Sciatic nerve (tissue), 1 donor: Measurements from ENCODE around the gene LAMB4.

GRCh38 chr7:107961235-107962003, 41.5 kb downstream of the LAMB1 start:
- PRO-cap: no peak

GRCh38 chr7:108003996-108005003, 1.3 kb upstream of the LAMB1 start:
- PRO-cap: no peak

GRCh38 chr7:108095251-108095877, 34.8 kb downstream of the LAMB4 start:
- PRO-cap: no peak

DNA sequence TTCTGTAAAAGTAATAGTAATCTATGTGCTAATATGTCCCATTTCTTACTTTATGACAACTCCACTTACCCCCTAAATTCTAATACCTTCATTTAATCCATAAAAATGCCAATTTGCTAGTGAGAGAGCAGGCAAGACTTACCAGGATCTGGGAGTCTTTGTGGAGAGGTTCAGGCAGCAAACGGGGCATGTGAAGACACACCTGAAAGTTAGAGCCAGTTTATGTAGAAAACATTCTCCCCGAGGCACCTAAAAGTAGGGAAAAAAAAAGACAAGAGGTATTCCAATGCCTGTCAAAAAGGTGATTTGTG, at the start of gene LAMB4:
TSS of gene LAMB4 (minus strand) at position 198 of the 311 bp plus-strand sequence.
- PRO-cap: no peak

- PRO-cap: no peak
These were observed 22.6 kb downstream of the PNPLA8 start for GRCh38 chr7:108503164-108503996.

DNA sequence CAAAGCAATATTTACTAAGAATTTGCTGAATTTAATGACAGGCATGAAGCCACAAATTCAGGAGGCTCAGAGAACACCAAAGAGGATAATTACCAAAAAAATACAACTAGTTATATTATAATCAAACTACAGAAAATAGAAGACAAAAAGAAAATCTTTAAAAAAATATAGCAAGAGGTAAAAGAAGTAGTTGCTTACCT, 1127.7 kb downstream of the DNAJB9 start:
- PRO-cap: no peak

DNA sequence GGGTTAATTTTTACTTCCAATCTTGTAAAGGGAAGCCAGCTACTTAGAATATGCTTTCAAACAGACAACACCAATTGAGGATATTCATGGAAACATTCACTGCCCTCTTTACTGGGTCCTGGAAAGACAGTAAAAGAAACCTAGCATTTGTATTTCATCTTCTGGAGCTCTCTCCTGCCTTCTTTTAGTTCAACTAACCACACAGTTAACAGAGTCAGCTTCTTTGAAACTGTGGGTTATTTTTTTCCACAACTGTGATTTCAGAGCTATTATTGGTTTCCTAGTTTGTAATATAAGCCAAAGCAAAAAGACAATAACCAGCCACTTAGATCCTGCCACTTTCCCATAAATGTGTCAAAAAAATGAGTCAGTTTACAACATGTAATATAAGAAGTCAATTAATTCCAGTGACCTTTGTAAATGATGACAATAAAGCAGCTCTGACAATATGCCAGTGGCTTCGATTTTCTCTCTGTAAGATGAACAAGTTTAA, 1.8 kb downstream of the LRRN3 start:
- PRO-cap: no peak

GRCh38 chr7:111226160-111226560, 135.2 kb downstream of the LRRN3 start:
- PRO-cap: no peak

DNA sequence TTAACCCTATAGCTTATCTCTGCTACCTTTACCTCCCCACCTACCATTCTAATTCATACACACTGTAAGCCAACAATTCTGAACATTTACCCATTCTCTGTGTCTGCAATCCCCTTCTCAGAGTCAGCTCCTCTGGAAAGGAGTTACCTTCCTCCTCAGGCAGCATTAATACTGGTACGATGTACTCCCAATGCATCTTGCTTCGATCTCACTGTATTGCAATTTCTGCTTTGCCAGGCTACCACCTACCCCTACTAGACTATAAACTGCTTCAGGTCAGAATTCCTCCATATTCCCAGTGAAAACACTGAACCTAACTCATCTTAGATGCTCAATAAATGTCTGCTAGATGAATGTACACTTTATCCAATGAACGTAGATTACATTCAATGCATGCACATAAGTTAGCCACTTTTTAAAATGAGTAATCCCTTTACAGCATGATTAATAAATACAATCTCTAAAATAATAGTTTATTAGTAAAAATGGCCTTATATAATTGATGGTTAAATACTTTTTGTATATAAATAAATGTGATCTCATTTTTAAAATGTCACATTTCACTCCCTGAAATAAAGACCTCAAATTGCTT, 141.9 kb downstream of the LRRN3 start:
- PRO-cap: no peak

DNA sequence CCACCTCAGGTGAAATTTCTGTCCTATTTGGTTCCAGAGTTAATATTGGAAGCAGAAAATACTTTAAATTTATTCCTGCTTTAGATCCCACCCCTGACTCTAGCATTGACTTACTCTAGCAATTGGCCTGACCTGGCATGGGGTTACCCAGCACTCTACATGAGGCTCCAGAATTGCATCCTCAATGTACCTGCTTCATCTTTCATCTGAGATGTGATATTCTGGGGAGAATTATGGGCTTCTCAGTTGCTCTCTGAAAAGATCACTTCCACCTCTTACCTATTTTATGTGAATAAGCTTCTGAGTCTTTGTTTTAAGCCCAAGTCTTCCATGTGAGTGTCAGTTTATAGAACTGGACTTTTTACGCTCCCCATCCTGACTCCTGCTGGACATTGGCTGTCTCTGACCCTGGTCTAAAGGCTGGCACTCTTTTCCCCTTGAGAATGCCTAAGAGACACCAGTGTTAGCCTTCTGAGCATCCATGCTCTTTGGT, 148.4 kb upstream of the IMMP2L start:
- PRO-cap: unidirectional peak, minus-strand start at position 252 of the sequence

- PRO-cap: no peak
These were observed 255.8 kb upstream of the IMMP2L start for GRCh38 chr7:111817951-111818536.

DNA sequence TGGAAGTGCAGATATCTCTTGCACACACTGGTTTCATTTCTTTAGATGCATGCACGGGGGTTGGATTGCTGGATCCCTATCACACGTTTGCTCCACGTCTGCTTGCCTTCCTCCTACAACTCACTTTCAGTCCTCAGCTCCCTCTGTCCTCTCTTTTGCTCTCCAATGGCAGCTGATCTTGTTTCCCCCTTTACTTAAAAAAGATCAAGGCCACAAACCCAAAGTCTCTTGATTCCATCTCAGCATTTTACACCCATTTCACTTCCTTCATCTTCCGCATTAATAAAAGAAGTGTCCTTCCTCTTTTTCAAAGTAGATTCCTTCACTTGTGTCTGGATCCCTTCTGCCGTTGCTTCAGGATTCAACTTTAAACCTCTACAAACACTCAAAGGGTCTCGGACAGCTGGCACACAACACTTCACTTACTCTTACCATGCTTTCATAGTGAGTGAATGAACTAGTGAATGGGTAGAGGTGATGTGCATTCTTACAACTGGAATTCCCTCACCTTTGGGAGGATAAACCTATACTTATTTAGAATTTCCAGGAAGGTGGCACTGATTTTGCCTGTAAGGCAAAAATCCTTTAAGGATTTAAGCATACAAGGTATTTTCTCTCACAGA, 245.1 kb downstream of the DOCK4 start:
- PRO-cap: no peak

DNA sequence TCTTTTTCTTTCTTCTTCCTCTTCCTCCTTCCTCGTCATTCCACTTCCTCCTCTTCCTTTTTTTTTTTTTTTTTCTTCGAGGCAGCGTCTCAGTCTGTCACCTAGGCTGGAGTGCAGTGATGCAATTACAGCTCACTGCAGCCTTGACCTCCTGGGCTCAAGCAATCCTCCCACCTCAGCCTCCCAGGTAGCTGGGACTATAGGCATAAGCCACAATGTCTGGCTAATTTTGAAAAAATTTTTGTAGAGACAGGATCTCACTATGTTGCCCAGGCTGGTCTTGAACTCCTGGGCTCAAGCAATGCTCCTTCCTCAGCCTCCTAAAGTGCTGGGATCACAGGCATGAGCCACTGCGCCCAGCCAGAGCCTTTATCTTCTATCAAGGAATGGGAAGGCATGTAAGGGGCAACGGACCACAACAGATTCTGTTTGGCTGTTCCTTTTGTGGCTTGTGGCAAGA, 100.5 kb downstream of the DOCK4 start:
- PRO-cap: no peak

- PRO-cap: unidirectional peak, plus-strand start at chr7:112112161
These were observed 94.4 kb downstream of the DOCK4 start for GRCh38 chr7:112111727-112112223.

GRCh38 chr7:112157158-112157689, 49.0 kb downstream of the DOCK4 start:
- PRO-cap: no peak

DNA sequence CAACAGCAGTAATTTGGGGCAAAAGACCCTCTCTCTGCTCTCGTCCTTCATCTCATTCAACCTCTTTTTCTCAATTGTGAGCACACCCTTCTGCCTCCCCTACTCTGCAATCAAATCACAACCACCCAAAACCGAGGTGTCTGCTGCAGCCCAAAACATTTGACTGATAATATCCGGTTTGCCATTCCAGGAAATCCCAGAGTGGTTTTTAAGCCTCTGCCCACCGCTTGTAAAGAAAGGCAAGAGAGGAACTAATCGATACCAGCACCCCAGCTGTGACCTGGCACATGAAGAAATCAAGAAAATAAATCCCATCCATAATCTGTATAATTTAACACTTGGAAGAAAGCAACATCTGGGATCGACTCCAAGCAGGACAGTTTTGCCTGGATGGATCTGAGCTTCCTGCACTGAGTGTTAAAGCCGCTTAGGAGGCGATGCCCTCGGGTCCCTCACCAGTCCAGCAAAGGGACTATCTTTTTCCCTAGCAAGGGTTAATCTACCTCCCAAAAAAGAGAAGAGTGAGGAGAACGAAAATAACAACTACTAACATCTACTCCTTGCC, 2.1 kb downstream of the DOCK4 start:
- PRO-cap: no peak

- PRO-cap: no peak
These were observed 32.4 kb downstream of the ZNF277 start for GRCh38 chr7:112238802-112239399.

DNA sequence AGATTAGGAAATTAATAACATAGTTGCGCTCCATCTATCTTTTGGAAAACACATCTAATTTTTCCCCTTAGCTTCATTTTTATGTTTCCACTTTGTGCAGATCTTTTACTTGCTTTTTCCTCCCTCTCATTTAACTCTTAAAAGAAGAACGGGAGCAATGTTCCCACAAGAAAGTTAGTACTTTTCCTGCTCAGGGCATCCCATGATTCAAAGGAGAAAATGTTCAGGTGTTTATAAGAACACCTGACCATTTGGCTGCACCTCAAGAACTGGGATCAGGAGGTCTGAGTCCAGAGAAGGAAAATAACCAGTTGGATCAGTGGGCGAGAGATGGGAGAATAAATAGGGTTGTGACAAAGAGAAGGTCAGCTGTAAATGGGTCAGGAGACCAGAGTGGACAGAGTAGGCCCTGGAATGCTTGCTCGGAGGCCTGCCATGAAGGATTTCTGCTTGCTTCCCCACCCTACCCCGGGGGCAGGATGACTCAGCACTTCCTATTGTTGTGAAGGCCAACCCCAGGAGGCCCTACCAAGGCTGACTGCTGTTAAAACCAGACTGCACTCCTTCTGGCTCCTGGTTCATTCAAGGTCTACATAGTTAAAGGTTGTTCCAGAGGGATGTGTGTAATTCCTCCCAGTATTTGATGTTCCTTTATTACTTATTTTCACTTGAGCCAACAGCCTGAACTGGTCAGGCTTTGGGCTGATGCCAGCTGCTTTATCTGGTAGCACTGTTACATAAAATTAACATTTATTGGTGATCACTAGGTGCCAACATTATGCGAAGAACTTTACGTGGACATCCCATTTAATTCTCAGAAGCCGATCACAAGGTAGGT, 27.4 kb upstream of the IFRD1 start:
- PRO-cap: no peak

GRCh38 chr7:112788648-112789611, 1.3 kb downstream of the TMEM168 start:
- PRO-cap: no peak

DNA sequence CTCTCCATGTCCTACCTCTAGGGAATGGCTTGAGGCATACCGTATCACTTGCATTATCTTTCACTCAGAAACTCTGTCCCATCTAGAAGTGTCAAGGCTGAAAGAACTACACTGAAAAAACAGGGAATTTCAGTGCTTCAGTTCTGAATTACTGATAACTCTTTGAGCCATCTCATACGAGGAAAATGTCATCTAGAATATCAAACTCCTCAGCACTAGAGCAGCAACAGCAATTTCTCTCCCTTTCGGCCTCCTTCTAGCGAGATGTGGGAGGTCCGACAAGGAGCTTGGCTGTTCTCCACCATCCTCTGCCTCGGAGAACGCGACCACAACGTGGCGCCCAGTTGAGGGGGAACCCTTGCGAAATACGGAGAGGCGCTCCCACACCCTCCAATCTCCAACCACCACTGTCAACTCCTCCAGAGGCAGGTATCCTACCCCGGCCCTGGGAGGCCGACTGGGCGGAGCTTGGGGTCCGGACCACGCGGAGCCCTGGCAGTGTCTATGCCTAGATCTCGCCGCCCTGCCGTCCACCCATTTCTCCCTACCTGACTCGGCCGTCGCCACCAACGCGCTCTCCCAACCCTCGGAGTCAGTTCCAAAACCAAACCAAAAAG, 473 bp downstream of the TMEM168 start:
- PRO-cap: bidirectional peak, plus-strand start at position 343 of the sequence, minus-strand start at position 315 of the sequence; bidirectional peak, plus-strand start at position 538 of the sequence, minus-strand start at position 409 of the sequence